LNCaP clone FGC (cell line): ENCODE measurements around the gene C19orf53.

DNA sequence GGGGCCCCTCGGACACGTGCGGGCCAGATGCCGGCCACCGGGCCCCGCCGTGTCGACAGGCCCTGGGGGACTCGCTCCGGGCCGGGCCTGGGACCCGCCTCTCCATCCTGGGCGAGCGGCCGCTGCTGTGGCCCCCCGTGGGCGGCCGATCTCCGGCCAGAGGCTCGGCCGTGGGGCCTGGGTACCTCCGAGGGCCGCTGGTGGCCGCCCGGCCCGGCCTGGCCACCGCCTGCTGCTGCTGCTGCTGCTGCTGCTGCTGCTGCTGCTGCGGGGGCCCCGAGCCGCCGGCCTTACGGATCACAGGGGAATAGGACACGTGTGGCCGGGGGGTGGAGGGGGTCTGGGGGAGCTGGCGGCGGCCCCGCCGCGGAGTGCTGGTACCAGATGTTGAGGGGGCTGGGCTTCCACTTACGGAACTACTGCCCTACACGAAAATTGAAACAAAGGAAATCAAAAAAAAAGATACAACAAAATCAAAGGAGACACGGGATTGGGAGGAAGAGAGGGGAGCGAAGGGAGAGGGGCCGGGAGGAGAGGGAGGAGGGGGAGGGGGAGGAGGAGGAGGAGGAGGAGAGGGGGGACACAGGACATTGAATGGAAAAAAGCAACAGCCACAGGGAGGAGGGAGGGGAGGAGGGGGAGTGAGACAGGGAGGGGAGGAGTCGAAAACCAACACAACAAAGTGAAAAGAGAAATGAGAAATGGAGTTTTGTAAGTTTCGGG lies 57.6 kb downstream of the IER2 start:
- RRBS, 2 experiments = 59 to 63% methylated on average over 17 to 26 of the region's 46 CpGs

DNA sequence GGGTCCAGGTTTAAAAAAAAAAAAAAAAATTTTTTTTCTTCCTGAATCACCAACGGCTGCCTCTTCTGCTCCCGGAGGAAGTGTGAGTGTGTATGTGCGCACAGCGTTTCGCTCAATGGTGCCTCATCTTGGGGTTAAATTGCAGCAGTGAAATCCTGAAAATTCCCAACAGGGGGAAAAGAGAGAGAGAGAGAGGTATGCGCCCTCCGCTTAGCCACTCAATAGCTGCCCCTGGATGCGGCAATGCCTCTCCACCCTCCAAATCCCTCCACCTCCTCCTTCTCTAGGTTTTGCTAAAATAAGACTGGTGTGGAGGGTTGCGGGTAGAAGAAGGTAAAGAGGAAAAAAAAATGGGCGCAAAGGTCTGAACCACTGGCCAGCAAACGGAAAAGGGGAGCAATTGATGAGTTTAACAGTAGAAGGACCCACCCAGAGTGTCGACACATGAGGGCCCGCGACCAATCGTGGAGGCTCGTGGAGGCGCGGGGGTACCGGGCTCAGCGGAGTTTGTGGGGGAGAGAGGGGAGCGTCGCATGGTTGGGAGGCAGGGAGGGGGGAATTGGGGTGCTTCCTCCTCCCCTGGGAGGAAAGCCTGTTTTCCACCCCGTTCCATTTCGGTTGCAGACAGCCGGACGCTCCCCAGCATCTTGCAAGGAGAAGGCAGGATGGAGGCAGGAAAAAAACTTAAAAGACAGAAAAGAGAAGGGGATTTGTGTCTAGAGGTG lies 935 bp upstream of the CACNA1A start:
- RRBS, 2 experiments = no CpG with 5 or more reads among the region's 26 CpGs

- RRBS, 2 experiments = no CpG with 5 or more reads among the region's 10 CpGs
Measured at GRCh38 chr19:13727829-13728326, 19.8 kb upstream of the YJU2B start.

- RRBS, 2 experiments = 2% methylated on average over 22 to 28 of the region's 67 CpGs
Measured at GRCh38 chr19:13773778-13774944, at the start of gene C19orf53. Gene C19orf53 (plus strand): TSS chr19:13774456.

GRCh38 chr19:13813154-13813632 lies 17.9 kb downstream of the ZSWIM4 start:
- RRBS, 2 experiments = no CpG with 5 or more reads among the region's 2 CpGs

GRCh38 chr19:13827431-13828044 lies 32.3 kb downstream of the ZSWIM4 start:
- RRBS, 2 experiments = no CpG with 5 or more reads among the region's 9 CpGs

DNA sequence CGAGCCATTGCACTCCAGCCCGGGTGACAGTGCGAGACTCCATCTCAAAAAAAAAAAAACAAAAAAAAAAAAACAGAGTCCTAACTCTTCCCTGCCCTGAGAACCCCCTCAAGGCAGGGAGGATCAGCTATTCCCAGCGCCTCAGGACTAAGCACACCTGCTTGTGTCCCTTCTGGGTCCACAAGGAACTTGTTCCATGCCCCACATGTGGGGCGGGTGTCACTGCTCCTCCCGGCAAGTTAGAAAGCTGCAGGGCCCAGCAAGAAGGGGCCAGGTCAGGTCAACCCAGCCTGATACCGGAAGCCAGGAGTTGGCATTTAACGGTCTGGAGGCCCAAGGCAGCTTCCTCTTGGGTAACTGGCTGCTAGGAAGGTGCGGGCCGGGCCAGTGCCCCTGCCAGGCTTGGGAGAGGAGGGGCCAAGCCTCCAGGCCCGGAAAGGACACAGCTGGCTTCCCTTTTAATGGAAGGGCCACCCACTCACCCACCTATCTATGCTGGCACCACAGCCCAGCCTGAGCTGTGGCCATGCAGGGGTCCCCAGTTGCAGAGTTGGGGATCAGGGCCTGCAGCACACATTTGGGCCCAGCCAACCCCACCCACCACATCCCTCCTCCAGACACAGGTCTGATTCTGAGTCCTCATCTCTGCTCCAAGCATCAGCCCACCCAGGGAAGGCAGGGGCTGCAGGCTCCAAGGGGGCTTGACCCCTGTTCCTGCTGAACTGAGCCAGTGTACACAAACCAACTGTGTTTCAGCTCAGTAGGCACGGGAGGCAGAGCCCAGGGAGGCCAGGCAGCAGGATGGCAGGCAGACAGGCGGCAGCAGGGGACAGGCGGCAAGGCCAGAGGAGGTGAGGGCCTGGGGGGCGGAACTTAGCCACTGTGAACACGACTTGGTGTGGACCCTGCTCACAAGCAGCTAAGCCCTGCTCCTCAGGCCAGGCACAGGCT lies 40.6 kb downstream of the ZSWIM4 start:
- RRBS, 2 experiments = 77 to 90% methylated on average over 6 of the region's 16 CpGs

DNA sequence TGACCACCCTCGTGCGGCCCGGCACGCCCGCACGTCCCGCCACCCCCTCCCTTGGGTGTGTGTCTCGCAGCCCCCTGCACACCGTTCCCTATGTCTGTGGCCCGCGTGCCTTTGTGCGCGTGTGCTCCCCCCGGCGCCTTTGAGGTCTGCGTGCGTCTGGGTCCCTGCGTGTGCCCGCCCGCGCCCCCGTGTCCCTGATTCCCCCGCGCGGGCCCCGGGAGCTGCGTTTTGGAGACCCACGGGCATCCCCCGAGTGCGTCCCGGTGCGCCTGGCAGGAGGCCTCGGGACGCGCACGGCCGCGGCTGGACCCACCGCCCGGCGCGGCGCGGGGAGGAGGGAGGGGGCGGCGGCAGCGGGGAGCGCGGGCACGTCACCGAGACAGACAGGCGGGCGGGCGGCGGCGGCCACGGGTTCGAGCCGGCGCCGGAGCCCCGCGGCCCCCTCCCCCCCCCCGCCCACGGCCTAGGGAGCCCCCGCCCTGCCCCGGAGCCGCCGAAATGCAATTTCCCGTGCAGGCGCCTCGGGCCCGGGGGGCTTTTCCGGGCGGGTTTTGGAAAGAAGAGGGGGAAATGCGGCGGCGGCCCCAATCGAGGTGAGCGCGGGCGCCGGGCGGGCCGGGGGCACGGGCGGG lies 12.0 kb upstream of the NANOS3 start:
- RRBS, 2 experiments = 18 to 25% methylated on average over 72 of the region's 87 CpGs

GRCh38 chr19:13880009-13881026 lies 3.4 kb downstream of the NANOS3 start:
- RRBS, 2 experiments = 15 to 16% methylated on average over 19 to 23 of the region's 34 CpGs

DNA sequence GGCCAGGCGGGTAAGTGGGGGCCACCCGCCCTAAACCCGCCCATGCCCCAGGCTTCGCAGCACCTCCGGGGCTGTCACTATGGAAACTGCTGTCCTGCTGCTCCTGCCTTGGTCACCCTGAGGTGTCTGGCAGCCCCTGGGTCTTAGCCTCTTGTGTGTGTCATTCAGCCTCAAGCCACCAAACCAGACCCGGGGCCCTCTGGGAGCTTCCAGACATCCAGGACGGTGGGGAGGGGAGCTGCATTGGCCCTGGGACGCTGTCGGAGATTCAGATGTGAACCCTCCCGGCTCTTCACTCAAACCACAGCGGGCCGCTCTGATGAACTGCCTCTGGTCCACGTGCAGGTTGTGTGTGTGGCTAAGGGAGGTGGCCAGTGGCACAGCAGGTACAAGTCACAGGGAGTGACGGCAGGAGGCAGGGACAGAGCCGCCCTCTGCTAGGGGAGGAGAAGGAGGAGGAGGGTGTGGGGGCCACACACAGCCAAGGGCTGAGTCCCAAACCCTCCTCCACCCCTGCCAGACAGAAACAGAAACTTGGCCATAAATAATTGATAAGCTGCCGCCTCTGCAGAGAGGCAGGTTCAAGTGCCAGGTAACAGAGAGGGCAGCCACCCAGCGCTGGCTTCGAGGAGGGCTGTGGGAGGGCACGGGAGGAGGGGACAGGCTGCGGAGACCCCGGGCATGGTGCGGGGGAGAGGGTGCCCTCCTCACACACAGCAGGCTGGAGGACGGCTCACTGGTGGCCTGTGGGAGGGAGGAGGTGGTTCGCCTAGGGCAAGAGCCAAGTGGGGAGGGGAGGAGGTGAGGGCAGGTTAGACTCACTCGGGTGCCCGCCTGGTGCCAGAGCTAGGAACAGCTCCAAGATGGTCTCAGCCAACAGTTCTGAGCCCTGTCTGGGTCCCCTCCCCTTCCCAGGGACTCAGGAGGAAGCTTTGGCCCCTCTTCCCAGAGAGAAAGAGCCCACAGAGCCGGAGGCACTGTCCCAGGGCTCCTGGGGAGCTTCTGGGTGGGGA lies 8.1 kb downstream of the NANOS3 start:
- RRBS, 2 experiments = 74 to 80% methylated on average over 5 of the region's 27 CpGs

DNA sequence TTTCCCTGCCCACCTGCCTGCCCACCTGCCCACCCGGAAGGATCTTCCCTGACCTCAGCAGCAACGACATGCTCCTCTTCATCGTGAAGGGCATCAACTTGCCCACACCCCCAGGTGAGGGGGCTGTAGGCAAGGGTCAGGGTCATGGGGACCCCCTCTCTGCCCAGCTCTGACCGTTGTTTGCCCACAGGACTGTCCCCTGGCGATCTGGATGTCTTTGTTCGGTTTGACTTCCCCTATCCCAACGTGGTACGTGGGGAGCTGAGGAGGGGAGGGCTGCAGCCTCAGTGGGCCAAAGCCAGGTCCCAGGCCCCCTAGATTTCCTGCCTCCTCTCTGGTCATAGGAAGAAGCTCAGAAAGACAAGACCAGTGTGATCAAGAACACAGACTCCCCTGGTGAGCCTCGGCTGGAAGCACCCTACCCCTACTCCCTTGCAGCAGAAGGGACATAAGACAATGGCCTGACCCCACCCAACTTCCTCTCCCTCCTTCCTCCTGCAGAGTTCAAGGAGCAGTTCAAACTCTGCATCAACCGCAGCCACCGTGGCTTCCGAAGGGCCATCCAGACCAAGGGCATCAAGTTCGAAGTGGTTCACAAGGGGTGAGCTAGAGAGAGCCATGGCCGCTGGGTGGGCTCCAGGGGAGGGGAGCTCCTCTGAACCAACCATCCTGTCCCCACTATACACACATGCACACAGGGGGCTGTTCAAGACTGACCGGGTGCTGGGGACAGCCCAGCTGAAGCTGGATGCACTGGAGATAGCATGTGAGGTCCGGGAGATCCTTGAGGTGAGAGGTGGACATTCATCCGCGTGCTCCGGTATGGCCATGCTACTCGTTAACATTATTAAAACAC lies 11.5 kb downstream of the PODNL1 start:
- RRBS, 2 experiments = 91 to 92% methylated on average over 5 of the region's 20 CpGs

DNA sequence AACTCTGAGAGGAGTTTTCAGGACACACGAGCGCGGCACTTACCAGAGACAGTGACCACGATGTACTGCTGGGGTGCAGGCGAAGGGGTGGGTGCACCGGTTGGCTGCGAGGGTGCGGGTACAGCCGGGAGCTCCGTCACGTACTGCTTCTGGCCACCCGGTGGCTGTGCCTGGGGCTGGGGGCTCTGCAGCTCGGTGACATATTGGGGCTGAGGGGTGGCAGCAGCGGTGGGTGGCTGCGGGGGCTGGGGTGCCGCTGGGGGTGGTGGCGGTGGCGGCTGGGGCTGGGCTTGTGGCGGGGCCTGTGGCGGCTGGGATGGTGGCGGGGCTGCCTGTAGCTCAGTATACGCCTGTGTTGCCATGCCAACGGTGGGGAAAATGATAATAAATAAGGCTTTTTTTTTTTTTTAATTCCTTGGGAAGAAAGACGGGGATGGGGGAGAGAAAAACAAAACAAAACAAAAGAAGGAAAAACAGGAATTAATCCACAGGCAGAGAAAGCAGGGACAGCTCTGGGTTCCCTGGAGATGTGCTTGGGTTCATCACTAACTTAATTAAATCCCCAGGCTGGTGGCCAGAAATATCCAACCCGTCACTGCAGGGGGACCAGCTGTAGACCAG lies 12.5 kb downstream of the RFX1 start:
- RRBS, 2 experiments = no CpG with 5 or more reads among the region's 25 CpGs

- RRBS, 2 experiments = no CpG with 5 or more reads among the region's 15 CpGs
Measured at GRCh38 chr19:14002882-14003699, 3.0 kb downstream of the RFX1 start.

DNA sequence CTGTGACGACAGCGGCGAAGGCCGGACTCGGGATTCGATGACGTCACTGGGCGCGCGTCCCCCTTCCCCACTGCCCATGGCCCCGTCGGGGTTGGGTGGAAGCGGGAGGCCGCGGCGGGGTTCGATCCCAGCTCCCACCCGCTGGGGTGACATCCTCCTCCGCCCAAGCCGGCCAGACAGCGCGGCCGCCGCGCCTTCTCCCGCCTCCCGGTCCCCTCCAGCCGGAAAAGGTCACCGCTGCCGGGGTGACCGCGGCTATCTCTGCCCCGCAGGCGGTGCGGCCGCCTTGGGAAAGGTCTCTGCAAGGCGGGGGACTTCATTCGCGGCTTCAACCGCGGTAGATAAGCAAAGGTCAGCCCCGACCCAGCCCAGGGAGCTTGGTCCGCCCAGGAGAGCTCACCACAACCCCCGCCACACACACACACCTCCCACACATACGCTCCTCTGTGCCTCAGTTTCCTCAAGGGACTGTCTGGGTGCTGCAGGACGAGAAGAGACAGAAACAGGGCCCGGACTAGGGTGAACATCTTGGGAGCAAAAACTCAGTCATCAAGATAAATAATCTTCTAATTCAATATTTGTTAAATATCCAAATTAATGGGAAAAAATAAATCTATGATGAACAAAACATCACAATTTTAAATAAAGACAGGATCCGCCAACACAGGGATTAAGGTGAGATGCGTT lies 892 bp upstream of the RFX1 start:
- RRBS, 2 experiments = 1 to 2% methylated on average over 8 of the region's 49 CpGs

- RRBS, 2 experiments = 64 to 83% methylated on average over 2 of the region's 20 CpGs
Measured at GRCh38 chr19:14042516-14043437, 11.2 kb downstream of the IL27RA start.

- RRBS, 2 experiments = no CpG with 5 or more reads among the region's 15 CpGs
Measured at GRCh38 chr19:14052666-14053706, 8.9 kb downstream of the PALM3 start.

GRCh38 chr19:14070660-14071087 lies 1.9 kb upstream of the MISP3 start:
- RRBS, 2 experiments = no CpG with 5 or more reads among the region's 24 CpGs

GRCh38 chr19:14164687-14165503 lies 28.5 kb upstream of the ASF1B start:
- RRBS, 2 experiments = 87 to 97% methylated on average over 5 of the region's 17 CpGs

- RRBS, 2 experiments = no CpG with 5 or more reads among the region's 8 CpGs
Measured at GRCh38 chr19:14294876-14295408, 86.3 kb upstream of the ADGRE5 start.

DNA sequence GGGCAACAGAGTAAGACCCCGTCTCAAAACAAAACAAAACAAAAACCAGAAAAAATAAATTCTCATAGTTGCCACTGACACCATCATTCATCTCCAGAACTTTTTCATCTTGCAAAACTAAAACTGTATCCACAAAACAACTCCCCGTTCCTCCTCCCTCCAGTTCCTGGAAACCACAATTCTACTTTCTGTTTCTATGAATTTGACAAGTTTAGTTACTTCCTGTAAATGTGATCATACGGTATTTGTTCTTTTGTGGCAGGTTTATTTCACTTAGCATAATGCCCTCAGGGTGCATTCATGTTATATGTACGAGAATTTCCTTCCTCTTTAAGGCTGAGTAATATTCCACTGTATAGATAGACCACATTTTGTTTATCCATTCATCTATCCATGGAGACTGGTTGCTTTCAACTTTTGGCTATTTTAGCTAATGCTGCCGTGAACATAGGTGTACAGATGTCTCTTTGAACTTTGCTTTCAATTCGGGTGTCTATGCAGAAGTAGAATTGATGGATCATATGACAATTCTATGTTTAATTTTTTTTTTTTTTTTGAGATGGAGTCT lies 13.1 kb upstream of the ADGRE5 start:
- RRBS, 2 experiments = no CpG with 5 or more reads among the region's 6 CpGs